Left colon (tissue), 1 donor: ENCODE data around the gene SIM2.

GRCh38 chr21:33814928-33815379 is 100.7 kb downstream of the ATP5PO start:
- PRO-cap: no peak

DNA sequence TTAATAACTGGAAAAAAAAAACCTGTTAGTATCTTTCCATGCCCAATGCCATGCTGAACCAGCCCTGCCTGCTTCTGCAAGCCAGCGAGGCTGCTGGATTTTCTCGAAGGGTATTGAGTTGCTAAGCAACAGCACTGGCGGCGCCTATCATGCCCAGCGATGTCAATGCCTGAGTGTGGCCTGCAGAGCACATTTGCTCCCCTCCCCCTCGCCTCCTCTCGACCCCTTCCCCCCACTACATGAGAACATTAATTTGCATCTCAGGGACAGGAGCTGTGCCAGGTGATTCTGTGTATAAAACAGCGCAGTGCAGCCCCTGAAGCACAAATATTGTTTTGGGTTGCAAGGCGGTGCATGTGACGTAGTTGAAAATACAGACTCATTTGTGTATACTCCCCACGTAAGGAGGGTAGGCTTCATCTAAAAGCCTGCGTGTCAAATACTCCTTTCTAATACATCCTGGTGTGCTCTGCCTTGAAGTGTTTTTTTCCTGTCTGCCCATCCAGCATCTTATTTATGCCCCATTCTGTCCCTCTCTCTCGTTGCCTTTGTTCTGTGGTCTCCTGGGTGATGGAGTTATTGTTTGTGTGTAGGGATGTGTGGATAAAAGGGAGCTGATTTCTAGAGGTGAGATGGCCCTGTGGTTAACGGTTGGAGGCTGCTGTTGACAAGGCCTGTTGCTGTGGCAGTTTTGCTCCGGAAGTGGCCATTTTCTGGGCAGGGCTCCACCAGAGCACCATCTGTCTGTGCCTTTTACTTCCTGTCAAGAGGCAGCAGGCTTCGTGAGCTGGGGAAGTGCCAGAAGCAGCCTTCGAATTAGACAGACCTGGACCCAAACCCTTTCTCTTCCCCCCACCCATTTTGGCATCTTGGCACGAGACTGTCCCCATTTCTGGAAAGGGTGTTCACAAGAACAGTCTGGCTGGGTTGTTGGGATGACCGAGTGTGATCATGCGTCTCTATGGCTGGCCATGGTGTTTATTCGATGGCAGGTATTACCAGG is 32.9 kb upstream of the ATP5PO start:
- PRO-cap: no peak

DNA sequence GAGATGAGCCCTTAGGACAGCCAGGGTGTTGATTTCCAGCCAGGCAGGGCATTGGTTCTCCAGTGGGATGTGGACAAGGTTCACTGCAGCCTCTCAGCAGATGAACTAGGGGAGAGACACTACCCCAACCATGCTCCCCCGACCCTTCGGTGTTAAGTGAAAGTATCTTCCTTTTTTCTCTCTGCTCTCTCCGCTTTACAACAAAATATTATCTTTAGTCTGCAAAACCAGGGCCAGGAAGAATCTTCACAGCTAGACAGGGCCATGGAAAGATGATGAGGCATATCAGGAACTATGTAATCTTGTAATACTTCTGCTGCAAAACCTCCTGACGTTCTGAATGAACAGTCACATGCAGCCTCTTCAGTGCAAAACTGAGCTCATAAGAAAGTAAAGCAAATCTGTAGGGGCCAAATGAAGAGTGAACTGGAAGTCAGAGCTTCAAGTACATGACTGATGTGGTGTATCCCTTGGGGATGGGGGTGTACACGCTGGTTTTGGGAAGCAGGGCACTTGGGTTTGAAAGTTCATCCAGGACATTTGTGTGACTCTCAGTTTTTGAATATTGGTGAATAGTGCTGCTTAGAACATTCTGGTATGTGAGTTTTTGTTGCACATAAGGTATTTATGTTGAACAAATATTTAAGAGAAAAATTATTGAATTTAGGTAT is 36.1 kb upstream of the ATP5PO start:
- PRO-cap: no peak

- PRO-cap: bidirectional peak, plus-strand start at chr21:34543343, minus-strand start at chr21:34543130
These were observed 31.1 kb upstream of the KCNE1 start for GRCh38 chr21:34543205-34543404.

DNA sequence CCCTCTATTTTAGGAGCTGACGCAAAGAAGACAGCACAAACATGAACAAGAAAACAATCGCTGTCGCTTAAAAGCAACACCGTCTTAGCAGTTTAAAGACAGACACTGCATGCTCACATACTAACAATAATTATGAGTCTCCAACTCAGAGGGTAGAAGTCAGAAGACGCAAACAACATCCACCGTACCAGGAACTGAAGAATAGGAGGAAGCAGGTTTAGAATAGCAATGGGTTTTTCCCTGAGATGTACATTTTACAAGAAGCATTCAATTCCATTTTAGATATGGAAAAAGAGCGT is 34.5 kb upstream of the KCNE1 start:
- PRO-cap: no peak

- PRO-cap: no peak
These were observed 48.3 kb downstream of the CLIC6 start for GRCh38 chr21:34716917-34717630.

DNA sequence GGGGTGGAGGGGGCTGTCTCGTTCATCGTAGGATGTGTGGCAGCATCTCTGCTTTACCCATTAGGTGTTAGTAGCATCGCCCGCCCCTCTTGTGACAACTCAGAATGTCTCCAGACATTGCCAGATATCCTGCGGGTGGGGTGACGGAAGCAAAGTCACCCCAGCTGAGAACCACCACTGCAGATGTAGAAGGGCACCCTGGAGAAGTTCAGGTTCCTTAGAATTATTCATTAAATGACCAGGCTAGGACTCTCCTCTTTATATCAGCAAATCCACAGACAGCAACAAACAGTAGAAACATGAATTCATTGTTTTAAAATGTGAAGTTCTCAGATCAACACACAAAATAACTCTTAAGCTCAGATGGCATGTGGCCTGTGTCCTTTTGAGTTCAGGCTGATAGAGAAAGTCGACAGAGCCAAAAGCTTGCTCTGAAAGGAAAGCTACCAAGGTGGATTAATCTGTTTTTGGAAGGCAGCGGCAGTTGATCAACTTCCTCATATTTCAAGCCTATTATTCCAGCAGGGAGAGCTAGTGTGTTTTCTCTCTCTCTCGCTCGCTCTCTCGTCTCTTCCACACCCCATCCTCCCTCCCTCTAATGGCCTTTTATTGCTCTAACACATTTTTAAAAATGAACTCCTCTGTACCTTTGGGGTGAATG is 126.1 kb downstream of the CLIC6 start:
- PRO-cap: no peak

DNA sequence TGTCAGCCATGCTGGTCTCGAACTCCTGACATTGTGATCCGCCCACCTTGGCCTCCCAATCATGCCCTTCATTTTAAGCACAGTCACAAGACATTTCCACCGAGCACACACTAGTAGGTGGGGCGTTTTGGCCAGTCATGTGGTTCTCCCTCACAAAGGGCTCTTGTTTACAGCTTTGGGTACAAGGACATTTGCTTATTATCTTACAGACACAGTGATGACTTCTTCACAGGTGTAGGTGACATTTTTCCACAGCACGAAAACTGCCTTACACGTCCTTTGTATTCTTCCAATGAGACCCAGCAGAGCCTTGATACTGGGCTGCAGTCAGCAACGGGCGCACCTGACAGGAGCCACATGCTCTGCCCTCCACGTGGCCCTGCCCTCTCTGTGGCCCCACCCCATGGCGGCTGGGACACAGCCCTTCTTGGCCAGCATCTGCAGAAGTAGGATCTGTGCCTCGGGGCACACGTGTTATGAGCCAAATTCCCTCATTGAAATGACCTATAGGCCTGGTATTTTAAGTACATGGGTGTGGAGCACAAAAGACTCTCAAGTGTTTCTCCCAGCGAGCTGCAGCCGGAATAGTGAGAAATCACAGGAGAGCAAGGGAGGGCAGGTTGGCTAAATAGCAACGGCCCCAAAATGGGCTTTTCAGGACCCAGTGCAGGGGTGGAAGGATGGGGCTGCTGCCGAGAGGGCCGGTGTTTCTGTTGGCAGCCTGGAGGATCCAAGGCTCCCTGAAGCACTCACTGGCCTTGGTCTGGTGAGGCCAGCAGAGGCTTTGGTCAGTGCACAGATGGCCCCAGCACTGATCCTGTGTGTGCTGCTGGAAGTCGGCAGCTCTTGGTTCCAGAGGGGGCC is 185.1 kb downstream of the RUNX1 start:
- PRO-cap: no peak

DNA sequence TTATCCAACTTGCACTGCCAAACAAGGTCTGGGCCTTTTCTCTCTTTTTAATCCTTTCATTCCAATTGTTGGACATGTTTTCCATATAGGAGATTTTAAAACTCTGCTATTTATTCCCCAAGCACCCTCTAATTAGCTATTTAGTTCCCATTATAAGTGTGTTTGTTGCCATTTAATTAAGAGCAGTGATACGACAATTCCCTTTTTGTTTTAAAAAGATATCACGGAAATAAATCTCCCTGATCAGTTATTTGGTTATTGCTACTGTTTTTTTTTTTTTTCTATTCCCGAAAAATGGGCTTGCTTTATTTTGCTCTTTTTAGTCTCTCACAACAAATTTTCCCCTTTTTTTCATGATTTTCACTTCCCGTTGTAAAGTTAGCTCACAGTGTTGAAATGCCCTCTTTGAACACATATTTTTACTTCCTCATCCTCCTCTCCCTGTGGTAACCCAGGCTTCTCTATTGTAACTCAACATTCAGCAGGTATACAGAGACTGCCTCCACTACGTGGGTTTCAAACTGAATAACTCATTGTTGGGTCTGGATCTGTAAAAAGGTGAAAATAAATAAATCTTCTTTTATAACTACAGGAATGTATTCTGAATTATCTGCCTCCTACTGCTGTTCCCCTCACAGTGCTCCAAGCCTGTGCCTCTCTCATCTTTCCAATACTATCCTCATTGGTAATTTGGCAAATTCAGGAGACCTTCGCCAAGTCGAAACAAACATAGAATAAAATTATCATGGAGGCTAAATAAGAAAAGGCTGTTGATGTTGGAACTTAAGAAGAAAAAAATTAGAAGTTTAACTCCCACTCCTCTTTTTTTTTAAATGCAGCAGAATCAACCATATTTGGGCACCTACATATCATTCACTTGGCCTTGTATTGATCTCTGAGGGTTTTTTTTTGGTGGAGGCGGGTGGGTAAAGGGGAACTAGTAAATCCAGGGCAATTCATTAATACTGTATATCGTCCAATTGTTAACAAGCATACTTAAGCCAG is 166.4 kb downstream of the RUNX1 start:
- PRO-cap: unidirectional peak, plus-strand start at position 477 of the sequence

DNA sequence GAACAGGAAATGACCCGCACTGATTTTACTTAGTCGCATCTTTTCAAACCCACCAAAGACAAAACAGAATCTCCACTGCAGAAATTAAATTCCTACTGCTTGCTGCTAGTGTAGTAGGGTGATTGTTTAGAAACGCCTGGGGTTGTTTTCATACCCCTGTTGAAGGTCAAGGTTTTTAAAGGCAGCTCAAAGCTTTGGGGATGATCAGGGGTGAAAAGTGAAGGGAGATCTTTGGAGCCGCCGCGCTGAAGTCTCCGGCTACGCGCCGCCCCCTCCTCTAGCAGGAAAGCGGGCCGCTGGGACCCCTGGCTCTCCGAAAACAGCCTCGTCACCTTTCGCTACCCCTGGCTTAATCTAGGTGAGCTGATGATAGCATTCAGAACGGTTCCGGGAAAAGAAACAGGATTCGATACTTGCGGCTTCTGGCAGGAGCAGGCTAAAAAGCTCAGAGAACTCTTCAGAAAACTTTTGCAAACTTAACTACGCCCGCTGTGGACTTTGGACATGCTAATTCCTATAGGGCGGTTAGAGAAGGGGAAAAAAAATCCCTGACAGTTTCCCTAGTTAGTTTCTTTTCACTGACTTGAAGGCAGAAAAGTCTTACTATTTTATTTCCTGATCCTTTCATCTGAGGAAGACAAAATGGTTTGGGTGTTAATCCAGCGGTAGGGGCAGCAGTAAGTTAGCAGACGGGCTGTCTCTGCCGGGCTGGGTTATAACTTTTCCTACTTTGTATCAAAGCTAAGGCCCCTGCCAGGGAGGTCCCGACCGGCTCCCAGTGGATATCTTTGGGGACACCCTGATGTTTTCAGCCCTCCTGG is 163.1 kb downstream of the RUNX1 start:
- PRO-cap: bidirectional peak, plus-strand start at position 657 of the sequence, minus-strand start at position 465 of the sequence

- PRO-cap: no peak
These were observed 61.8 kb downstream of the RUNX1 start for GRCh38 chr21:34987018-34988012.

- PRO-cap: no peak
These were observed 4.3 kb upstream of the CBR1 start for GRCh38 chr21:36065524-36065869.

DNA sequence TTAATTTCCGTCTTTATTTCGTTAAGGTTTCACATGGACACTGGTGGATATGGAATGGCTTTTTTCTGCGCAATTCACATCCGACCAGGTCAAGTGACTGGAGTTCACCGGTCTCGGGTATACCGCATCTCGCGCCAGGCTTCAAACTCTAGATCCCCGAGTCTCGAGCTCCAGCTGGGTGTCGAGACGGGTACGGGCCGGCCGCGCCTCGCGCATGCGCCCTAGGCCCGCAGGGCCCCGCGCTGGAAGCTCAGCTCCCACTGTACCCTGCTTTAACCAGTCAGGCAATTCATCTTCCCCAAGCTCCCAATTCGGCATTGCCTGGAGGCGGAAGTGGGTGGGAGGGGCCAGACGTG is 216 bp upstream of the MORC3 start:
- PRO-cap: bidirectional peak, plus-strand start outside the sequence, minus-strand start at position 274 of the sequence

DNA sequence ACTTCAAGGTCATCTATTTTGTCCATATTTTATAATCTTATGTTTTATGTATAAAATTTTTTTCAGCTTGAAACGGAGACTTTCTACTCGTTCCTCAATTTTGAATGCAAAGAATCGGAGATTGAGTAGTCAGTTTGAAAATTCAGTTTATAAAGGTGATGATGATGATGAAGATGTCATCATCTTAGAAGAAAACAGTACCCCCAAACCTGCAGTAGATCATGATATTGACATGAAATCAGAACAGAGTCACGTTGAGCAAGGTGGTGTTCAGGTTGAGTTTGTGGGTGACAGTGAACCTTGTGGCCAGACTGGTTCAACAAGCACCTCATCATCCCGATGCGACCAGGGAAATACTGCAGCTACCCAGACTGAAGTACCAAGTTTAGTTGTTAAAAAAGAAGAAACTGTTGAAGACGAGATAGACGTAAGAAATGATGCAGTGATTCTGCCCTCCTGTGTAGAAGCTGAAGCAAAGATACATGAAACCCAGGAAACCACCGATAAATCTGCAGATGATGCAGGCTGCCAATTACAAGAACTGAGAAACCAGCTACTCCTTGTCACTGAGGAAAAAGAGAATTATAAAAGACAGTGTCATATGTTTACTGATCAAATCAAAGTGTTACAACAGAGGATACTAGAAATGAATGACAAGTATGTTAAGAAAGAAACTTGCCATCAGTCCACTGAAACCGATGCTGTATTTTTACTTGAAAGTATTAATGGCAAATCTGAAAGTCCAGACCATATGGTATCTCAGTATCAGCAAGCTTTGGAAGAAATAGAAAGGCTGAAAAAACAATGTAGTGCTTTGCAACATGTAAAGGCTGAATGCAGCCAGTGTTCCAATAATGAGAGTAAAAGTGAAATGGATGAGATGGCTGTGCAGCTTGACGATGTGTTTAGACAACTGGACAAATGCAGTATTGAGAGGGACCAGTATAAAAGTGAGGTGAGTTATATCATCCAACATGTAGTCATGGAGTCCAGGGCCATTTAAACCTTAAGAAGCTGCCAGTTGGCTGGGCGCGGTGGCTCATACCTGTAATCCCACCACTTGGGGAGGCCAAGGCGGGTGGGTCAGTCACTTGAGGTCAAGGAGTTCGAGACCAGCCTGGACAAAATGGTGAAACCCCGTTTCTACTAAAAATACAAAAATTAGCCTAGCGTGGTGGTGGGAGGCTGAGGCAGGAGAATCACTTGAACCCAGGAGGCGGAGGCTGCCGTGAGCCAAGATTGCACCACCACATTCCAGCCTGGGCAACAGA is 15.8 kb upstream of the CHAF1B start:
- PRO-cap: no peak

GRCh38 chr21:36420014-36420506 is 34.9 kb downstream of the CHAF1B start:
- PRO-cap: no peak

DNA sequence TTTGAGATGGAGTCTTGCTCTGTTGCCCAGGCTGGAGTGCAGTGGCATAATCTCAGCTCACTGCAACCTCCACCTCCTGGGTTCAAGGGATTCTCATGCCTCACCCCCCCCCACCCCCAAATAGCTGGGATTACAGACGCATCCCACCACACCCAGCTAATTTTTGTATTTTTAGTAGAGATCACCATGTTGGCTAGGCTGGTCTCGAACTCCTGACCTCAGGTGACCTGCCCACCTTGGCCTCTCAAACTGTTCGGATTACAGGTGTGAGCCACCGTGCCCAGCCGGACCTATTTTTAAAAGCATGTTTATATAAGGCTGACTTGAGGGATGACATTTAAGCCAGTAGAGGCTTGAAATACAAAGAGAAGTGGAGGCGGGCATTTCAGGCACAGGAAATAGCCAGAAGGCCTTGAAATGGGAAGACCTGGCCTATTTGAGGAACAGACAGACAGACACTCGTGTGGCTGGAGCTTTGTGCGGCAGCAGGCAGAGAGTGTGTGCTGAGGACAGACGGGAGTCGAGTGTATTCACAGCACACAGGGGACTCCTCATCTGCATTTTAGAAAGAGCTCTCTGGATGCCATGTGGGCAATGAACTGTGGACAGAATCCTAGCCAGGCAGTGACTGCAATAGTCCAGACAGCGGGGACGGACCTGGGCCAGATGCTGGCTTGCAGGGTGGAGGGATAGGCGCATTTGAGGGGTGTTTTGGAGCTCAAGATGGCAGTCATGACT is 43.4 kb downstream of the CHAF1B start:
- PRO-cap: no peak

DNA sequence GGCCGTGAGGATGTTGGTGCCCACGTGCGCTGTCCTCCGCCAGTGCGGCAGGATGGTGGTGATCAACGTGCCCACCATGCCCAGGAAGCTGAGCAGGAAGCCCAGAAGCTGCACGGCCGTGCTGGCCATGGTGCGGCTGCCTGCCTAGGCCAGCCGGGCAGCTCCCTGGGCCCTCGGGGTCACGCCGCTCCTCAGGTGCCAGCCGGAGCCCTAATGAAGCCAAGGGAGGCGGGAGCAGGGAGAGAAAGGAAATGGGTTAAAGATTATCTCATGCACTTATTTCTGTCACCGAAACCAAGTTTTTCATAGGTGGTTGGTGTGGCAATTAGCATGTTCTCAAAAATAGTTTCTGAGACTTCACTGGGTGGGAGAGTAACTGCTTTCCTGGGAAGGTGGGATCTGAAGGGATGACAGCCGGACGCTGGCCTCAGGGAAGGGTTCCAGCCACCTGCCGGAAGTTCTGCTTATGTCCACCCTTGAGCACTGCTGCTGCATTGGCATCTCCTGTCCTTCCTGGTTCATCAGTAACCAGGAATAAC is 18.3 kb downstream of the CLDN14 start:
- PRO-cap: no peak

- PRO-cap: no peak
These were observed 15.7 kb upstream of the CLDN14 start for GRCh38 chr21:36495592-36496041.

DNA sequence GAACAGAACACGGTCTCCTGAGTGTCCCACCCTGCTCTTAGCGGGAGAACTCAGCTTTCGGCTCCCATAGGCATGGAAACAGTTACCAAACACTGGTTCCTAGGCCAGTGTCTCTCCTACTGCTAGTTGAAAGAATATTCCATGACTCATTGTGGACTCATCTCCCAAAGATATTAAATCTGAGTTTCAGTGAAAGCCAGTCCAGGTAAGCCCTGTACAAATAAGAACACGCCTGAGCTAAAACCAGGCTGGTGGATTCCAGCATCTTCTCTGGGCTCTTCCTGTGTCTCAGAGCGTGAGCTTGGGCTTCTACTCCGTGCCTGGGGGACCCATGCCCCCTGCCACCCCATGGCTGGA is 107.5 kb upstream of the CLDN14 start:
- PRO-cap: no peak

GRCh38 chr21:36698577-36699676 is at the start of gene SIM2:
TSS of gene SIM2 (plus strand) at chr21:36699115.
- PRO-cap: no peak